Gastrocnemius medialis (tissue), 3 donors: Measurements from ENCODE around the genes OXT, ATRN and ADISSP.

GRCh38 chr20:3071514-3071703 is at the start of gene OXT:
TSS of gene OXT (plus strand) at chr20:3071620.
- PRO-cap = no peak
- RAMPAGE, long total RNA, 3 experiments = no peak in any of the 3 experiments

GRCh38 chr20:3174231-3174648 is 891 bp upstream of the LZTS3 start:
- PRO-cap = unidirectional peak, minus-strand start at chr20:3174267; unidirectional peak, minus-strand start at chr20:3174358; unidirectional peak, minus-strand start at chr20:3174534
- RAMPAGE, long total RNA, 3 experiments = no peak in any of the 3 experiments

DNA sequence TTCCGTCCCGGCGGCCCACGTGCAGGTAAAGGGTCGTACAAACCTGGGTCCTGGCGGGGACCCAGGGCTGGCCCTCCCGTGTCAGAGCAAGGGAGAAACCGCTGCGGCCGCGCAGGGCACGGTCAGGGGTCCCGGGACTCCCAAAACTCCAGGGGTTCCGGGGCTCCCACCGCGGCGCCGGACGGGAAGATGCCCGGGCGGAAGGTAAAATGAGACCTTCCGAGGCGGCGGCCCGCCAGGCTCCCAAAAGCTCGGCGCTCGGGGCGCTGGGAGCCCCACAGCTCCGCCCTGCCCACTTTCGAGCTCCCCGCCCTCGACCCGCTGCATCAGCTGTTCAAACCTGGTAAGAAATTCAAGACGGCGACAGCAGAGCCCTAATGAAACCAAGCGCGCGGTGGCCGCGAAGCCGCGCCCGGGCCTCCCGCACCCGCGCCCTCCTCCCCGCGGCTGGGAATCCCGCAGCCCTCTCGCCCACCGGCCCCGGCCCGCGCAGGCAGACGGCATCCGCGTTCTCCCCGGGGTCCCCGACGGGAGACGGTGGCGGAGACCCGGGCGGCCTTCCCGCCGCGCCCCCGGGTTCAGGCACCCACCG is 389 bp downstream of the SLC4A11 start:
- PRO-cap = no peak
- RAMPAGE, long total RNA, 3 experiments = no peak in any of the 3 experiments

DNA sequence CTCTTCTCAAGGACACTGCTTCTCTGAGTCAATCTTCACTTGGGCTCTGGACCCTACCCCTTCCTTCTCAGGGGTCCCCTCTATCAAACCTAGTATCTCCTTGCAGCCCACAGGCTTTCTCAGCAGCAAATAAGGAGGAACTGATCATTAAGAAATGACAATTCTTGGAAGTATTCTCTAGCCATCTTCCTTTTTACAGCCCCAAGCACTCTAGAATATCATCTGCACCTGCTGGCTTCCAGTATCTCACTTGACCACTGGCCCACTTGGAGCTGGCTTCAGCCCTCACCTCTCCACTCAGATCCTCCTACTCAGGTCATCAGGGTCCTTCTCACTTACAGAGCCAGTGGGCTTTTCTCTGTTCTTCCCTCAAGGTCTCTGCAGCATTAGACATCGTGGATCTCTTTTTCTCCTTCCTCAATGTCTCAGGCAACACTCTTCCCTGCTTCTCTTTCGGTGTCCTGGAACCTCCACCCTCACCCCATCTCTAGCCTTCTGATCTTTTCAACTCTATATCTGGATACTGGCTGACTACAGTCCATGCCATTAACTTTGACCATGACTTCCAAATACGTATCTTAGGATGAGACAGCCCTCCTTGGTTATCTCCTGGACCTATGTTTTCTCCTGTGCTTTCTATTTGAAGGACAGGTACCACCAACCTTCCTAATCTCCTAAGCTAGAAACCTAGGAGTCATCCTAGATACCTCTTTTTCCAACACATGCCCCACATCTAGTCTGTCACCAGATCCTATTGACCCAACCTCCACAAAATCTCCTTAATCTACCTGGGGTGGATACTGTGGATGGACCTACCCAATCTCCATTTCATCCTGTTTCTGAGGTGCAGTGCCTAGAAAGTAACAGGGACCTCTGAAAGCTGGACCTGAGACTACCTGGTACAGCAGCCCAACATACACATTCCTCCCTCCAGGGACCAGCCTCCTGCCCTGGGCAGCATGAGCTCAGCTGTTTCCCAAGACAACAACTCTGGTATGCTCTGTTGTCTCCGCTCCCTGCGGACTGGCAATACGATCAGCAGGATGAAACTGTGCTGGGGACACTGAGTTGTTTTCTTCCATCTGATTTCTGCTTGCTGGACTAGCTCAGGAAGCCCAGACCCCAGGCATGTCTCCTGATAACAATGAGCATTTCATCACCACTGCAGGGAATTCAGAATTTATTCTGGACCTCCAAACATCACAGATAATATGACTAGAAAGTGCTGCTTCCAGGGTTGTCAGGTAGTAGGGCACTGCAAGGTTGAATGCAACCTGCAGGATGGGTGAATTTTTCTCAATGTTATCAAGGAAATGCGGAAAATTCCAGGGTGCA is 38.4 kb upstream of the SLC4A11 start:
- PRO-cap = no peak
- RAMPAGE, long total RNA, 3 experiments = no peak in any of the 3 experiments

DNA sequence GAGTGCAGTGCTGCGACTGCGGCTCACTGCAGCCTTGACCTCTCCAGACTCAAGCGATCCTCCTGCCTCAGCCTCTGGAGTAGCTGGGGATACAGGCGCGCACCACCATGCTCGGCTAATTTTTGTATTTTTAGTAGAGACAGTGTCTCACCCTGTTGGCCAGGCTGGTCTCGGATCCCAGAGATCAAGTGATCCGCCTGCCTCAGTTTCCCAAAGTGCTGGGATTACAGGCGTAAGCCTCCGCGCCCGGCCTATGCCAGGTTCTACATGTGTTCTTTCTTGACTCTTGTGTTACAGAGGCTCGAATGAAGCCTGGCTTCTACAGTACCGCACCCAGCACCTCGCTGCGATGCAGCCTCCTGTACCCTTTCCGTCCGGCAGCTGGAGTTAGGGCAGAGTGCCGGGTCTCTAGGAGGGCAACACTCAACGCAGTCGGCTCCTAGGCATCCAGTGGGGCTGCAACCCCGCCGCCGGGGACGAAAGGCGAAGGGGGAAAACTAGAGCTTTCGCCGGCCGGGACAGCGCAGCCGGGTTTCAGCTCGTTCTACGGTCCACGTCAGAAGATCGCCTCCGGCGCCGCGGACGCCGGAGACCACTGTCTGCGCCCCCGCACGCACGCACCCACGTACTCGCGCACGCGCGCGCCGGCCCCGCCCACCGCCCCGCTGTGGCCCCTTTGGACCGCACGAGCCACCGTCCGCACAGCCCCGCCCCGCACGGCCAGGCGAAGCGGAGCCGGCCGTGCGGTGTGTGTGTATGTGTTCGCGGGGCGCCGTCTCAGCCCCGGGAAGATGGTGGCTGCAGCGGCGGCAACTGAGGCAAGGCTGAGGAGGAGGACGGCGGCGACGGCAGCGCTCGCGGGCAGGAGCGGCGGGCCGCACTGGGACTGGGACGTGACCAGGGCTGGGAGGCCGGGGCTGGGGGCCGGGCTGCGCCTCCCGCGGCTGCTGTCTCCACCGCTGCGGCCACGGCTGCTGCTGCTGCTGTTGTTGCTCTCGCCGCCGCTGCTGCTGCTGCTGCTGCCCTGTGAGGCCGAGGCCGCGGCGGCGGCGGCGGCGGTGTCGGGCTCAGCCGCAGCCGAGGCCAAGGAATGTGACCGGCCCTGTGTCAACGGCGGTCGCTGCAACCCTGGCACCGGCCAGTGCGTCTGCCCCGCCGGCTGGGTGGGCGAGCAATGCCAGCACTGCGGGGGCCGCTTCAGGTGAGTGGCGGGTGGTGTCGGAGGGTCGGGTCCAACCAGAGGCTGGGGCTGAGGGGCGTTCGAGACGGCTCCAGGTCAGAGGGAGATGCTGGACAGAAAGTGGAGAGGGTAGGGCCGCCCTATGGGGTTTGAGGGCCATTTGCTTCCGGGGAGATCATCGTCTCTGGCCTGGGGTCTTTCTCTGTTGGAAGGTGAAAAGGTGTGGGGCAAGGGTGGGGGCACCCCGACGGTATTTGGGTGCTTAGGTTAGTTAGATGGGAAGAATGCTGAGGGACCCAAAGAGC is at the start of gene ATRN:
TSS of gene ATRN (plus strand) at position 702 of the 1,485 bp plus-strand sequence.
- PRO-cap = bidirectional peak, plus-strand start at position 723 of the sequence, minus-strand start at position 597 of the sequence
- RAMPAGE, long total RNA, 3 experiments = no peak in any of the 3 experiments

DNA sequence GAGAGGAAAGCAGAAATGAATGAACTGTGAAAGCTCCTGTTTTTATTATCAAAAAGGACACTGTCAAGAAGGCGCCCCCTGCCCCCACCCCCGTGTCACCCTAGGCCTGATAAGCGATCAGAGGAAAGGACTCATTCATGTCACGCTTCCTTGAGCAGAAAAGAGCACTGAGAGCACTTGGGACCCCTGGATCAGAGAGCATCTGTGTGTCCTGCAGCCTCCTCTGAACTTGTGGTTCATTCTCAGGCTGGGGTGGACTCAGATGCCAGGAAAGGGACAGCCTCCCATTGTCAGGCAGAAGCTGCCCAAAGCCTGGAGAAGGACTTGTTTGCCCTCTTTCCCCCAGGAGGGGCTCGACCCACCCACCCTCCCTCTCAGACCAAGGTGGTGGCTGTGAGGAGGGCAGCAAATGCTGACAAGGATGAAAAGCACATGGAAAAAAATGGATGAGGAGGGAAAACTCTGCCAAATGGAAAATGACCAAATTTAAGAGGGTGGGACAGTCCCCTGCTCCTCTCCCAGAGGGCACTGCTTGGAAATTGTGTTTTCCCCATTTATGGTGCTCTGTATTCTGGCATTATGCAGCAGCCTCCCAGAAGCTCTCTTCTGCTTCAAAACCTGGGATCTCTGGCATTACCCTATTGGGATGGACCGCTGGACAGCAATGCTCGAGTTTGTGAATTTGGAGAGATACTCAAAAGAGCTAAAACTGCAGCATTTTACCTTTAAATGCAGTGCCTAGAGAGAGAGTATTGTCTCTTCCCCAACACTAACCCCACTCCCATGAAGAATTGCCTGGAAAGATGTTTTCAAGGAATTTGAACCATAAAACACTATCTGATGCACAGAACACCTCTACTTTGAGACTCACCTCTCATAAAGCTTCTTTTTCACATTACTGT is 15.1 kb downstream of the GFRA4 start:
- PRO-cap = no peak
- RAMPAGE, long total RNA, 3 experiments = no peak in any of the 3 experiments

GRCh38 chr20:3680654-3681534 is 916 bp downstream of the ADAM33 start:
- PRO-cap = no peak
- RAMPAGE, long total RNA, 3 experiments = no peak in any of the 3 experiments

DNA sequence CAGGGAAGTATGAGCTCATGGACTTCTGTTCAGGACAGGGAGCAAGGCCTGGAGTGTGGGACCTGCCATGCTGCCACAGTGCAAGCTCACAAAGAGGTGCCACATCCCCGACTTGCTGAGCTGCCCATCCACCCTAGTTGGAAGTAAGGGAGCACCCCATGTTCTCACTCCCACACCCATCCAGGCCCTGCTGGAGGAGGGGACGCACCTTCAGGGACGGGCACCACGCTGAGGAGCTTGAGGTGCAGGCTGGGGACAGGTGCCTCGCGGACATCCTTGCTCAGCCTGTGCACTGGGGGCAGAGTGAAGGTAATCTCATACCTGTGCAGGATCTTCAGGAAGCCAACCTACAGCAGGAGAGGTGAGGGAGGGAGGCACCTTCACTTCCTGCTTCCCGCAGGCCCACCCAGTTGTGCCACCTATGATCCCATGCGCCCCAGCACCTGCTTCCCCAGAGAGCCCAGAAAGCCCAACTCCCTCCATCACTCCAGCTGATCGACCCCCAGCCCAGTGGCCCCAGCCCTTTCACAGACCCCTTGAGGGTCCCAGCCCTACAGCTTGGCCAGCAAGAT is 12.2 kb downstream of the ADISSP start:
- PRO-cap = no peak
- RAMPAGE, long total RNA, 3 experiments = no peak in any of the 3 experiments

DNA sequence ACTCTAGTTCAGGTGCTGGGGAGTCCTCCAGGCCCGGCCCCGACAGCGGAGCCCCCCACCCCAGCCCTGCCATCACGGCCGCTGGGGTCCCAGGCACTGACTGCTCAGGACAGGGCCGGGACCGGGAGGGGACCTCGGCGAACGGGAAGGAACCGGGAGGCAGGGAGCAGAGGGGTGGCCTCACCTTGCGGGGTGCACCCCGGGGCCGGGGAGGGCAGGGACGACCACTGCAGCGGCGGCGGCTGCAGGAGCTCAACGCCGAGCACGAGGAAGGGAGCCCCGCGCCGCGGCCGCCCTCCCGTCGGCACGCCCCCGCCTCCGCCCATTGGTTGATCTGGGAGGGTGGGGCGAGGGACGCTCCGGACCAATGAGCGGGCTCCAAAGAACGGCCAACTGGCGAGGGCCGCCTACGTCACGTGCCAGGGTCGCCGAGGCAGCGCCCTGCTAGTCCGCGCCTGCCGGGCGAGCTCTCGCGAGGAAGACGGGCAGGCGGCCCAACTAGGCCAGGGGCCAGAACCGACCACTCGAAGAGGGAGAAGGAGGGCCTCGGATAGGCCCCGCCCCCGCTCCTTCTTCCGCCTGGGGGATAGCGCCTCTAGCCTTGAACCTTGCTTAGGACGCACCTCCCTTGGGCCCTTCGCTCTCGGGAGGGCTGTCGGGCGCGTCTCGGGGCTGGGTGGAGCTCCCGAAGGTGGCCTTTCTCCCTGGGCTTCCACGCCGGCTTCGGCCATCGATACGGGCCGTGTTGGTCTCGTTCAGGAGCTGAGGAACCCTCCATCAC is at the start of gene ADISSP:
TSS of gene ADISSP (minus strand) at position 275 of the 781 bp plus-strand sequence.
- PRO-cap = bidirectional peak, plus-strand start at position 475 of the sequence, minus-strand start at position 266 of the sequence
- RAMPAGE, long total RNA, 3 experiments = start-site peak on the minus strand in 1 of 3 experiments, centred at position 282 of the sequence, 25 reads per replicate

DNA sequence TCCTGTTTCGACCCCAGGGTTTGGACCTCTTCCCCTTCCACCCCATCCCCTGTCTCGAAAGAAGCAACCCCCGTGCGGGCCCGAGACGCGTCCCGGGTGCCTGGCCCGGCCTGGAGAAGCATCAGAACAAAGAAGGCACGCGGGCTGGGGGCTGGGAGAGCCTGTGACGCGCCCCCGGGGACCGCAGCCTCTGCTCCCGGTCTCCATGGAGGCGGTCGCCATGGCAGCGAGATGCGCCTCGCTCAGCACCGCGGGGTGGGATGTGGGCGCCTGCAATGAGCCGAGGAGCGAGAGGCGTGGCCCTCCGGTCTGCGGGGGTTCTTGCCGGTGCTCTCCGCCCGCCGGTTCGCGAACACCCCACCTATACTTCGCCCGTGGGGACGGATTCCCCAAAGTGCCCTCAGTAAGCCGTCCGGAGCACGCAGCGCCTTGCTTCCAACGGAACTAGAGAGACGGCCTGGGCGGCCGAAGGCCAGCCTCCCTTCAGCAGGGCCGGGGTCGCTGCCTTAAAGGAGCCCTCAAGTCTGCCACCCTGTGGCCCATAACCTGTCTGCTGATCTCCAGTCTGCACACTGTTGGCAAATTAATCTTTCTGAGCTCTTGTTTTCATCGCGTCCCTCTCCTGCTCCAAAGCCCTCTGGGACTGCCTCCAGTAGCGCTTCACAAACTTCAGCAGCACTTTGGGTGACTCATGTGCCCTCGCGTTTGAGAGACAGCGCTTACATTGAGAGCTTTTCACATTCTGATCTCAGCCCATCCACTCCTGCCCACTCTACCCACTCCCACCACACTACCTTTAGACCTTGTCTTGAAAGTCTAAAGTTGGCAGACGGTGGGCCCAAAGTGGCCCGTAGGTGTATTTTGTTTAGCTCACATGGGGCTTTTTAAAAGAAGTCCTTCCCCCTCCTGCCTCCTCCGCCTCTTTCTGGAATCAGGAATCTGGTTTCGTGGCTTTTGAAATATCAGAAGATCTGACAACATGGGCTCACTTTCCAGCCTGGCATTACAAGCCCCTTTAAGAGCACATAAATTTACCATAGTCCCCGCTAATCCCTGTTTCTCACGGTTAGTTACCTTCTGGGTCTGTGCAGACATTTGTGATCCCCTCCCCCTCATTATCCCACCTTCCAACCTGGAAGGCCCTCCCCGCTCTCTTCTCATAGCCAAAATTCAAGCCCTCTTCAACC is 1.1 kb upstream of the ADISSP start:
- PRO-cap = no peak
- RAMPAGE, long total RNA, 3 experiments = no peak in any of the 3 experiments

DNA sequence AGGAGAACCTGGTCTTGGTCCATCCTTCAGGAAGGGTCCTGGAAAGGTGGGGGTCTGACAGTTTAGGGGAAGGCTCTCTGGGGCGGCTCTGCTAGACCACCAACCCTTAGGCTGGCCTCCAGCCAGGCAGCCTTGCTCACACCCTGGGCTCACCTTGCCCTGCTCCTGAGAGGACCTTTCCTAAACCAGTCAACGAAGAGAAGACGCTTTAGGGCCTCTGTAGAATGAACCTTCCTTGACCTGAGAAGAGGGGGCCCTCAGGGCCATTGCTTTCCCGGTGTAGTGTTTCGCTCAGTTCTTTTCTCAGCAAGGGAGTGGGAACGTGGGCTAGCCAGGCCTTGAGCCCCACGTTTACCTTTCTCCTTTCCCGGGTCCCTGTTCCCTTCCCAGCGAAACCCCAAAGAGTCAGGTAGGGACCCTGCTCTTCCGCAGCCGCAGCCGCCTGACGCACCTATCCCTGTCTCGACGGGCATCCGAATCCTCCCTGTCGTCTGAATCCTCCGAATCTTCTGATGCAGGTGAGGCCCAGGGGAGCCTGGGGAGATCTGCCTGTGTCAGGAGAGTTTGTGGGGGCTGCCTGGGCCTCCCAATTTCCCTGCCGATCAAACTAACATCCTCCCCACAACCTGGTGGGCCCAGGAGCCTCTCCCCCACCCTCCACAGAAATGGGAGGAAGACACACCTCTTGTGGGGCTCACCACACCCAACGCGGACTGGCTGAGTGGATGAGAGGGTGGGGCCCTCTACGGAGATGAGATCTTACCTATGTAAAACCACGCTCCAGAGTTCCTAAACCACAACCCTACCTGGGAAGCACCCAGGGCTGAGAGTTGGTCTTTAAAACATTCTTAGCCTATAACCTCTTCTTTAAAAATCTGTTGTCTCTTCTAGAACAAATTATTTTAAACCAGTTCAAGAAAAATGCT is 1.4 kb downstream of the CDC25B start:
- PRO-cap = no peak
- RAMPAGE, long total RNA, 3 experiments = no peak in any of the 3 experiments

DNA sequence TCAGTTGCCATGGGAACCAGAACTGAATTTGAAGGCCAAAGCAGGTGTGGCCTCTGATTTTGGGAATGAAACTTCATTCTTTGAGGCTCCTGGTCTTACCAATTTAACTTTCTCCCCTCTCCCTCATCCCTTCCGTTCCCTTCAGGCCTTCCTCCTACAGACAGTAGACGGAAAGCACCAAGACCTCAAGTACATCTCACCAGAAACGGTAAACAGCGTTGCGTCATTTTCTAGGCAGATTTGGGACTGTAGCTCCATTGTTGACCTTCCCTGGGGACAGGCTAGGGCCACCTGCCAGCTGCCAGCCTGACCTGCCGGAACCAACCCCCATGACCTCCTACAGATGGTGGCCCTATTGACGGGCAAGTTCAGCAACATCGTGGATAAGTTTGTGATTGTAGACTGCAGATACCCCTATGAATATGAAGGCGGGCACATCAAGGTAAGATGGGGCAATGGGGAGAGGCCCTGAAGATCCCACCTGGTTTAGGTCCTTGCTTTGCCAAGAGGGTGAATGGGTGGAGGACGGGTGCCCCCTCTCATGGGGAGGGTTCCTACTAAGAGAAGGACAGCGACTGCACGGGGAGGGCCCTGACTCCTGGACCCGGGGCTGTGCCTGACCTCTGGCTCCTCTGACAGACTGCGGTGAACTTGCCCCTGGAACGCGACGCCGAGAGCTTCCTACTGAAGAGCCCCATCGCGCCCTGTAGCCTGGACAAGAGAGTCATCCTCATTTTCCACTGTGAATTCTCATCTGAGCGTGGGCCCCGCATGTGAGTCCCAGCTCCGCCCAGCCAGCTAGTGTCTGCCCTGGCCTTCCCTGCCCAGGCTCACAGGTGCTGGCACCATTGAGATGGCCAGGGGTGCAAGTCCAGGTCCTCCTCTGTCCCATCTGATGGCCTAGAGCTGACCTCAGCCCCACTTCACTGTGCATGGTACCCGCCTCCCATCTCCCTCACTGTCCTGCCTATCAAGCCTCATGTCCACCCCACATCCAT is 7.0 kb downstream of the CDC25B start:
- PRO-cap = no peak
- RAMPAGE, long total RNA, 3 experiments = no peak in any of the 3 experiments

GRCh38 chr20:3808065-3808473 is 12.0 kb downstream of the CDC25B start:
- PRO-cap = unidirectional peak, plus-strand start at chr20:3808300; unidirectional peak, plus-strand start at chr20:3808339; unidirectional peak, plus-strand start at chr20:3808343
- RAMPAGE, long total RNA, 3 experiments = no peak in any of the 3 experiments

GRCh38 chr20:3811400-3812350 is 8.7 kb upstream of the AP5S1 start:
- PRO-cap = unidirectional peak, minus-strand start at chr20:3811540; bidirectional peak, plus-strand start at chr20:3812106, minus-strand start at chr20:3811780
- RAMPAGE, long total RNA, 3 experiments = no peak in any of the 3 experiments

GRCh38 chr20:3980590-3981194 is 34.7 kb downstream of the RNF24 start:
- PRO-cap = no peak
- RAMPAGE, long total RNA, 3 experiments = no peak in any of the 3 experiments

- PRO-cap = no peak
- RAMPAGE, long total RNA, 3 experiments = no peak in any of the 3 experiments
Observed at GRCh38 chr20:4069765-4070261, 54.5 kb upstream of the RNF24 start.

- PRO-cap = no peak
- RAMPAGE, long total RNA, 3 experiments = no peak in any of the 3 experiments
Observed at GRCh38 chr20:4082405-4083334, 66.0 kb upstream of the SMOX start.

GRCh38 chr20:4244690-4245467 is 4.2 kb downstream of the ADRA1D start:
- PRO-cap = no peak
- RAMPAGE, long total RNA, 3 experiments = no peak in any of the 3 experiments

- PRO-cap = no peak
- RAMPAGE, long total RNA, 3 experiments = no peak in any of the 3 experiments
Observed at GRCh38 chr20:4664486-4665284, 21.6 kb upstream of the PRNP start.

DNA sequence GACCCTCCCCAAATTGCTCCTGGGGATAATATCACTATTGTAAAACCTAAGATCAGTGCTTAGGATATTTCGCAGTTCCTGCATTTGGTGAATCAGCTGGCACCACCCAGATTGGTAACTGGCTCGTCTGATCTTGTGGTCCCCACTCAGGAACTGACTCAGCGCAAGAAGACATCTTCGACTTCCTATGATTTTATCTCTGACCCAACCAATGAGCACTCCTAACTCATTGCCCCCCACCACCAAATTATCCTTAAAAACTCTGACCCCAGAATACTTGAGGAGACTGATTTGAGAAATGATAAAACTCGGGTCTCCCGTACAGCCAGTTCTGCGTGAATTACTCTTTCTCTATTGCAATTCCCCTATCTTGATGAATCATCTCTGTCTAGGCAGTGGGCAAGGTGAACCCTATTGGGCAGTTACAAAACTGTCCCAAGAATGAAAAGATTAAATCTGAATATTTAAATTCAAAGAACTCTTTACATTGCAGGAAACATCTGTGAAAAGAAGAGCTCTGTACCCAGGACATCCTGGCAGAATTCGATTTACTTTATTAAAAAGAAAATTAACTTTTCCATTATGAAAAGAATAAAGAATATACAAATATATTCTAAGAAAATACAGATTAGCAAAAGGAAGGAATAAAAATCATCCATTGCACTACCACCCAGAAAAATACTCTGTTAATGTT is 20.1 kb upstream of the PRNP start:
- PRO-cap = no peak
- RAMPAGE, long total RNA, 3 experiments = no peak in any of the 3 experiments